Diencephalon (tissue), 2 donors: ENCODE measurements around the gene GABRB2.

- RAMPAGE, long total RNA, result no peak
Observed at GRCh38 chr5:160419363-160419742, 472 bp upstream of the SLU7 start.

GRCh38 chr5:160615777-160616250, 194.2 kb downstream of the PTTG1 start:
- RAMPAGE, long total RNA, result no peak

- RAMPAGE, long total RNA, result no peak
Observed at GRCh38 chr5:160628019-160628769, 206.5 kb downstream of the PTTG1 start.

DNA sequence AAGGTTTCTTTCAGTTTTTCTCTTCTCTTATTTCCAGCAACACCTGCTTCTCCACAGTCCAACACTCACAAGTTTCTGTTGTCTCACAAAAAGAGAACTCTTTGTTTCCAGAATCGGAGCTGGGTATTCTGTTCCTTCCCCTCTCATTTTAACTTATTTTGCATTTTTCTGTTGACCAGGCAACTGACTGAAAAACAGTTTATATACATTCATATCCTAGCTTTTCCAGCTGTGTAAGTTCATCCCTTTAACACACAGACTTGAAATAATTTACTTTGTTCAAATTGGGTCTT, 287.1 kb upstream of the ATP10B start:
- RAMPAGE, long total RNA, result no peak

GRCh38 chr5:161546404-161546861, at the start of gene GABRB2:
Gene GABRB2, minus strand, starts transcription at chr5:161546725.
- RAMPAGE, long total RNA, result start-site peak on the minus strand at chr5:161546678-161546730, 410 and 314 reads in 2 replicates

- RAMPAGE, long total RNA, result start-site peak on the minus strand at chr5:161547532-161547554, 68 and 61 reads in 2 replicates
Observed at GRCh38 chr5:161547301-161547970, 911 bp upstream of the GABRB2 start.

- RAMPAGE, long total RNA, result no peak
Observed at GRCh38 chr5:162981503-162981998, 455.8 kb upstream of the CCNG1 start.

- RAMPAGE, long total RNA, result no peak
Observed at GRCh38 chr5:163449807-163450369, 10.0 kb downstream of the NUDCD2 start.

- RAMPAGE, long total RNA, result no peak
Observed at GRCh38 chr5:166144982-166145506, 833.8 kb upstream of the TENM2 start.

DNA sequence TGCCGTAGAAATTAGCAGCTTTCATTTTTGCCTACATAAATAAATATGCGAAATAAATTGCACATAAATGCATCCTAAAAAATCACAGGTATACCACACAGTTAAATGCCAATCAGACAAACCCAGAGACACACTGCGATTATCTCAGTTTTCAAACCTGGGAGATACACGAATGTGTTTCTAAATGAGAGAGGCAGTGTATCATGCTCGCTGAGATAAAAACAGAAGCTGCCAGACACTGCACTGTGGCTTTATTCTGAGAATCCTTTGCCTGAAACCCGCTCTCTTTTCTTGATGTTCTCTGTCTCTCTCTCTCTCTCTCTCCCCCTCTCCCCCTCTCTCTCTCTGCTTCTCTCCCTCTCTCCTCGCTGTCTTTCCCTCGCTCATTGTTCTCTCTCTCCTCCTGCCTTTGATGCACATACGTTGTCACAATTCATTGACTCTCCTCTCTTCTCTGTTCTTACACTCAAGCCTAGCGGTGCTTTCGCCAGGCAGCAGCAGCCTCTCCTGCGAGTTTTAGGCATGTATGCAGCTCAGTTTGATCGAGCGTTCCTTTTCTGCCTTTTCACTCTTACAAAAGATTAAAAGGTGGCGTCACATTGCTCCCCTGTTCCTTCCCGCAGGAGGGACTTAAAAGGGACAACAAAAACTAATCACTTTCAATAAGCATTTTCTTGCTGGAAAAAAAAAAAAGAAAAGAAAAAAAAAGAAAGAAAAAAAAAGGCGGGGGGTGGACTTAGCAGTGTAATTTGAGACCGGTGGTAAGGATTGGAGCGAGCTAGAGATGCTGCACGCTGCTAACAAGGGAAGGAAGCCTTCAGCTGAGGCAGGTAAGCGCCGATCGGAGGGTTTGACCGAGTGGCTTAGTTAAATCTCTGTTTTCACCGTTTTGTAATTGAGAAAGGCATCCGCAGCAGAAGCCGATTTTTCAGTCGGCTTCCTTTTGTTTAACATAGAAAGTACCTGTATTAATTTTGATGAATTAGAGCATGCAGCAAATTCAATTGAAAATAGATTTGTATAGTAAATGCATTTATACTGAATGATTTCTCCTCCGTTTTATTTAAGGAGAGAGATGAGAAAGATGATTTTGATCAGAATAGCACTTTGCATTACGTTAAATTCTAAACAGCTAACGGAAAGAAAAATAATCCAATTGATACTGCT, 594.8 kb downstream of the TENM2 start:
- RAMPAGE, long total RNA, result no peak

GRCh38 chr5:167790422-167790896, 501.0 kb upstream of the WWC1 start:
- RAMPAGE, long total RNA, result no peak

GRCh38 chr5:168293784-168294284, 2.4 kb downstream of the WWC1 start:
- RAMPAGE, long total RNA, result no peak

GRCh38 chr5:168334560-168335251, 43.3 kb downstream of the WWC1 start:
- RAMPAGE, long total RNA, result no peak

DNA sequence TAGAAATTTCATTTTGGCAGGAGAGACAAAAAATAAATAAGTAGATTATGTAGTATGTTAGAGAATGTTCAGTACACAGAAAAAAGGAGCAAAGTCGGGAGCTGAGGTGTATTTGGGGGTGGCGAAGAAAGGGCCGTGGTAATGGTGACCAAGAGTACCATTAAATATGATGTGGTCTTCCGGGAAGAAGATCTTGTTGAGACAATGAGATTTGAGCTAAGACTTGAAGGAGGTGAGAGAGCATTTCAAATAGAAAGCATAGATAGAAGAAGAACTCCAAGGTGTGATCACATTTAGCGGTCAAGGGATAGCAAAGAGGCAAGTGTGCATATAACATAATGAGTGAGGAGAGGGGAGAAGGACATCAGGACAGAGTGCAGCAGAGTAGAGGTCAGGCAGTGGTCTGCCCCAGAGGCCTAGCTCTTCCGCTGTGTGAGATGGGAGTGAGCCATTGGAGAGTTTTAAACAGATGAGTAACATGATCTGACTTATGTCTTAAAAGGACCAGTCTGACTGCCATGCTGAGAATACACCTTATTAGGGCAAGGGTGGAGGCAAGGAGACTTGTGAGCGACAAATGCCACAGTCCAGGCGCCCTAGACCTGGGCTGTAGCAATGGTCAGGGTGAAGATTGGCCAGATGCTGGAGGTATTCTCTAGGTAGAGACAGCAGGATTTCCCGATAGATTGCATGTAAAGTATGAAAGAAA, 82.9 kb downstream of the WWC1 start:
- RAMPAGE, long total RNA, result no peak

DNA sequence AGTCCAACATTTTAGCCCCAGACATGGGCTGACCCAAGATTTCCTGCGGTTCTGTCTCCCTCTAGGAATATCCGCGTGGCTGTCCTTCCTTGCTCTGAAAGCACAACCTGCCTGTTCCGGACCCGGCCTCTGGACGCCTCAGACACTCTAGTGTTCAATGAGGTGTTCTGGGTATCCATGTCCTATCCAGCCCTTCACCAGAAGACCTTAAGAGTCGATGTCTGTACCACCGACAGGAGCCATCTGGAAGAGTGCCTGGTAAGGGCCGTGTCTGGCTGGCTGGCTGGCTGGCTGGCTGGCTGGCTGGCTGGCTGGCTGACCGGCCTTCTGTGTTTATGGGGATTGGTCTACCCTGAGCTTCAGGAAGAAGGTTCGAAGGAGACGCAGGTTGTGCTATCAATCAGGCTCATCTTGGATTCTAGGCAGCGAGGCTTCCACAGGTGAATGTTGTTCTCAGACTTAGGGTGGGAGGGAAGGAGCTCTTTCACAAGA, 55.0 kb upstream of the RARS1 start:
- RAMPAGE, long total RNA, result no peak

GRCh38 chr5:168434157-168434544, 52.1 kb upstream of the RARS1 start:
- RAMPAGE, long total RNA, result no peak

DNA sequence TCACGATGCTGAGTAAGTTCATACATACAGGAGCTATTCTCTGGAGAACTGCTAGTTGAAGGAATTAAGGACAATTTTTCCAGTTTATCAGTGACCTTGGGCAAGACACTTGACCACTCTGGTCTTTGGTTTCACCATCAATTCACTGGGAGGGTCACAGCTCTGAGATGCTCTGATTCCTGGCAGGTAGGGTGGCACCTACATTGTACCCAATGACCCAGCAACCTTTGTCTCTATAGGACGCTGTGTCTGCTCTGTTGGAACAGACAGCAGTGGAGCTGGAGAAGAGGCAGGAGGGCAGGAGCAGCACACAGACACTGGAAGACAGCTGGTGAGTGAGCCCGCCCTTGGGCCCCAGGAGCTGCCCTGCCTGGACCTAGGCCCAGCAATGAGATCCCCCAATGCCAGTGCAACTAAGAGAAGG, 42.0 kb upstream of the RARS1 start:
- RAMPAGE, long total RNA, result no peak

DNA sequence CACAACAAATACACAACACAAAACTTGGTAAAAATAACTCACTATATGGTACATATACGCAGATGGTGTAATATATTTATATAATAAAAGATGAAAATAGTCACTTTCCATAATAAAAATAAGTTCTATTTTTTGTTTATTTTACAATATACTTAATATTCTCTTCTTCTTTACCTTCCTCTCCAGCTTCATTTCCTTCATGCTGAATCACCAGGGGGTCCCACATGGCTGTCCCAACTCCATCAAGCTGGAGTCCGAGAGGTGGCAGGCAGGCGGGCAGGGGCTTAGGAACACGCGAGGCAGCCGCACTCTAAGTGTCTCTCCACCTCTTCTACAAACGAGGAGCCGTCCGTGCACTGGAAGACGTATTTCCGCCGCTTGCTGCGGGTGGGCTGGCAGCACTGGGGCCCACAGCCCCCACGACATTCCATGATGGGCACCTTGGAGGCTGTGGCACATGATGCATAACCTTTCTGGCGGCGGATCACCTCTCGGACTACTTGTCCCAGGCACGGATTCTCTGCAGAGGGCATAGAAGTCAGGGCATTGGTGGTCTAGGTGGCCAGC, 87.1 kb upstream of the PANK3 start:
- RAMPAGE, long total RNA, result no peak

GRCh38 chr5:168798011-168798288, 218.8 kb upstream of the PANK3 start:
- RAMPAGE, long total RNA, result no peak

GRCh38 chr5:168819266-168819563, 240.0 kb upstream of the PANK3 start:
- RAMPAGE, long total RNA, result no peak